Occipital lobe (tissue), 2 donors: Measurements from ENCODE around the genes GEMIN8, GLRA2 and GRPR.

DNA sequence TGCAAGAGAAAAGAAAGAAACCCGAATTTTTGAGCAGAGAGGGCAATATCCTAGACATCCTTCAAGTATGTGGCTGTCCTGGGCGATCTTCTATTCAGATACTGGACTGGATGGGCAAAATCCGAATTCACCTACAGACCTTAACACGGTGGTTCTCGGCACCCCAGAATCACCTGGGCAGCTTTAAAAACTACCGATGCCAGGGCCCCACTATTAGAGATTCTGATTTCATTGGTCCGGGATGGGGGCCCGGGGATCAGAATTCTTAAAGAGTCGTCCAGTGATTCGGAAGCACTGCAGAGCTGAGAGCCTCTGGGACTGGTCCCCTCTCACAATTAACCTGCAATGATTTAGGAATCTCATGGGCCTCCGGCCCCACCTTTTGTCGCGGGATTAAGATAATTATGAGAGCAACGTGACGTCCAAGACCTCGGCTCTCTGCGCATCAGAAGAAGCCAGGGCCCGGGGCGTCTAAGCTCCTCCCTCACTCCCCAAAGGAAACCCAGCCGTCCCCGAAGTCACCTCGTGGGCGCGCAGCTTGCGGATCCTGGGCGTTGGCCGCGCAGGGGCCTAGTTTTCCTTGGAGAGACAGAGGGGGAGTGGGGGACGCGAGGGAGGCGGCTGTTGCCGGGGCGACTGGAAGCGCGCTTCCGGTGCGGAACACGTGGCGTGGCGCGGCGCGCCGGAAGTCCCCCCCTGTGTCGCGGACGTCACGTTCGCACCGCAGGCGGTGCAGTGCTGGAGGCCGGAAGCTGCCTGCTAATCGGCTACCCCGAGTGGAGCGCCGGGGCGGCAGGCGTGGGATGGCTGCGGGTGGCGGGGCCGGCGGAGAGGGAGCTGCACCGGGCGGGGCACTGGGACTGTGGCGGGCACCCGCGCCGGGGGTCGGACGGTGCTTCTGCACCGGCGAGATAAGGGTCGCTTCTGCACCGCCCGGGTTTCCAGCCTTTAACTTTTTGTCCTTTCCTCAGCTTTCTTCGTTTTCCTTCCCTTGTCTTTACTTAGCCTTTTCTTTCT is at the start of gene GEMIN8:
Gene GEMIN8, minus strand, starts transcription at position 638 of the 1,017 bp plus-strand sequence.
- RAMPAGE, long total RNA, result no peak

GRCh38 chrX:14454337-14454814 is 75.0 kb upstream of the GLRA2 start:
- RAMPAGE, long total RNA, result no peak

- RAMPAGE, long total RNA, result start-site peak on the plus strand at chrX:14529306-14530097, 1,348 and 2,035 reads in 2 replicates
Observed at GRCh38 chrX:14529193-14530104, at the start of gene GLRA2. Gene GLRA2, plus strand, starts transcription at chrX:14529536.

DNA sequence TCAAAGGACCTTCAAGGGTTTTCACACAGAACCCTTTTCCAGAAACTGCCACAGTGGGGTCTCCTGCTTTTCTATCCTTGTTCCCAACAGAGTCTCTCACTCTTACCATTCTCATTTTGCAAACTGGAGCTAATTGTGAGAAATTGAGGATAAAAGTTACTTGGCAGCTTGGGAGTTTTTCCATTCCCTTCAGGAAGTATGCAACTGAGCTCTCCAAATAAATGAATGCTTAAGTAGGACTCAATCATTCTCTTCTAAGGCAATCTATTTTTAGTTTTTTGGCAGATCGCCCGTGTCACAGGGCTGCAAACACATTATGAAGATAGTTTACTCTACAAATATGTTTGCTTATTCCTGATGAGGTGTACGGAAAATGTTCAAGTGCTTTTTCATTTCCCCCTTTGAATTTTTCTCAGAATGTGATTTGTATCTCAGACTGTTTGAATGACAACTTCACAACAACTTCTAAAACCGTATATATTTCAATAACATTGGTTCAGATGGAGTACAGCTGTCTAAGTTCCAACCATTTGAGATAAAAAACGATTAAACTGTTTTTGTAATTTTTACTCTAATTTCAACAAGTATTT is 5.3 kb downstream of the ASB11 start:
- RAMPAGE, long total RNA, result no peak

DNA sequence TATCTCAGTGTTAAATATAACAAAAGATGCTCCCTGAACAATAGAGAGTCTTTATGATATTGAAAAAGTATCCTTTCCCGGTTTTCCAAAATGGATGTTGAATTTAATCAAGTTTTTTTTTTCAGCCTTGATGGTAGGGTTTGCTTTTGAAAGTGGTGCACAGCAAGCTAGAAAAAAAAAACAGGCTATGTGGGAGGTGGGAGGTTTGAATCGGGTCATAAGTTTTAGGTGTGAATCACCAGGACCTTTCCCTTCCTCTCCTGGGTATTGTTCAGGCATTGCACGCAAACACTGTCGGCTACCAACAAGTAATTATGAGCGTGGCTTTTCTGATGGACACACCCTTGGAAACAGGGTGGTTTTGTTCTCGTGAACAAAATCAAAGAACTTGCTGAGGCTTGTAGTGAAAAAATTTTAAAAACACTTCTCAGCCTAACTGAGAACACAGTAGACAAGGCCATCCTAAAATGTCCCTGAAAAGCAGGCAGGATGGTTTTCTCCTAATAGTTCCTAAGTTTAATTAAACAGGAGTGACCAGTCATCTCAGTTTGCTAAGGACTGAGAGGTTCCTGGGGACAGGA is 18.1 kb downstream of the PIR start:
- RAMPAGE, long total RNA, result no peak

GRCh38 chrX:15549503-15550024 is 49.0 kb downstream of the BMX start:
- RAMPAGE, long total RNA, result no peak

DNA sequence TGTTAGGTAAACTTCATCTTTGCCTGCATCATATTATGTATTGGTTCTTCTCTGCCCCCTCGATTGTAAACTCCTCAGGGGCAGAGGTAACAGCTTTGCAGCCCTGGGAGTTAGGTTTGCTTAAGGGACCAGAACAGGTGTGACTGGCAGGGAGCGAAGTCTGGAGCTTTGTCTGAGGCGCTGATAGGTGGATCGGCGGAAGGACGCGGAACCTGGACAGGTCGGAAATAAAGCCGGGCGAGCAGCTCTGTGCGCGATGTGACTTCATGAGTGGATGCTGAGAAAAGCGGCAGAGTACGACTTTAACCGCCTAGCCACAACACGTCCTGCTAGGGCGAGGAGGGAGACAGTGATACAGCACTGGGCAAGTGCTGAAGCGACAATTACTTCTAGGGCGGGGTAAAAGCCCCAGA is 388 bp upstream of the ZRSR2 start:
- RAMPAGE, long total RNA, result no peak

GRCh38 chrX:15799654-15800086 is 9.4 kb downstream of the ZRSR2 start:
- RAMPAGE, long total RNA, result no peak

DNA sequence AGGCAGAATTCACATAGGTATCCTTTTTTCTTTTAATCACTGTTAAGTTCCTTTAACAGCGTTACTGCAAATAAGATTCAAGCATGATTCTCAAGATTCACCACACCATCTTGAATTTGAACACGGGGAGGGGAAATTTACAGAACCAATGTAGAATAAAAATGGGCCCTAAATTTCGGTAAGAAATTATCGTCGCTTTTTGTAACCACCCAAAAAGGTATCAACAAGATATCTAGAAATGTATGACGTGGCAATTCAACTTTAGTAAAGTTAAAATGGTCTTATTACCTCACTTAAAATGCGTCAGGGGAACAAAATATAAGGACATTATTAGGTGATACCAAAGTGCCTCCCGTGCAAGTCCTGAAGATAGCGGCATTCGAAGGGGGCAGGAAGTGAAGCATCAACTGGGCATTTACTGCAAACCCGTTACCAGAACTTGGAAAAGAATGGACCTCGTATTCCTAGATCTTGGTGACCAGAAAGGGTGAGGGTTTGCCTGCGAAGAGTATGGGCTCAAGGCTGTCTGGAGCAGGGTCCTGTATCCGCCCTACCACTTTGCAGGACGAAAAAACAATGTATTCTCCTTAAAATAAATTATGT is 1.0 kb downstream of the AP1S2 start:
- RAMPAGE, long total RNA, result no peak

- RAMPAGE, long total RNA, result no peak
Observed at GRCh38 chrX:15854971-15855768, 557 bp upstream of the AP1S2 start.

DNA sequence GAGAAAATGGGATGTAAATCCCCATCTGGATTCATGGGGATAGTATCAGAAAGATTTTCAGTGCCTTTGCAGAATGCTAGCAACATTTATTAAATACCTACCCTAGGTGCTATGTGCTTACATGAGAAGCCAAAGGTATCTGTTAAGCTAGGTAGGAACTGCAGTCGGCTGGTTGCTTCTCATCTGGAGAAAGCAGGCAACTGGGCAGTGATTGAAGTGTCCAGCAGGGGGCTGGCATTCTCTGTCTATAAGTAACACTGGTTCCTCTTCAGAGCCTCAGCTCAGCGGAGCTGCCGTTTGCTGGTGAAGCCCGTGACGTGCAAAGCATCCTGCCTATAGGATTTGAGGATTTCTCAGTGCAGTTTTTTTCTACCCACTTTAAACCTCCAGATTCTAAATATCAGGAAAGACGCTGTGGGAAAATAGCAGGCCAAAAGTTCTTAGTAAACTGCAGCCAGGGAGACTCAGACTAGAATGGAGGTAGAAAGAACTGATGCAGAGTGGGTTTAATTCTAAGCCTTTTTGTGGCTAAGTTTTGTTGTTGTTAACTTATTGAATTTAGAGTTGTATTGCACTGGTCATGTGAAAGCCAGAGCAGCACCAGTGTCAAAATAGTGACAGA is at the start of gene GRPR:
Gene GRPR, plus strand, starts transcription at position 396 of the 622 bp plus-strand sequence.
- RAMPAGE, long total RNA, result no peak

DNA sequence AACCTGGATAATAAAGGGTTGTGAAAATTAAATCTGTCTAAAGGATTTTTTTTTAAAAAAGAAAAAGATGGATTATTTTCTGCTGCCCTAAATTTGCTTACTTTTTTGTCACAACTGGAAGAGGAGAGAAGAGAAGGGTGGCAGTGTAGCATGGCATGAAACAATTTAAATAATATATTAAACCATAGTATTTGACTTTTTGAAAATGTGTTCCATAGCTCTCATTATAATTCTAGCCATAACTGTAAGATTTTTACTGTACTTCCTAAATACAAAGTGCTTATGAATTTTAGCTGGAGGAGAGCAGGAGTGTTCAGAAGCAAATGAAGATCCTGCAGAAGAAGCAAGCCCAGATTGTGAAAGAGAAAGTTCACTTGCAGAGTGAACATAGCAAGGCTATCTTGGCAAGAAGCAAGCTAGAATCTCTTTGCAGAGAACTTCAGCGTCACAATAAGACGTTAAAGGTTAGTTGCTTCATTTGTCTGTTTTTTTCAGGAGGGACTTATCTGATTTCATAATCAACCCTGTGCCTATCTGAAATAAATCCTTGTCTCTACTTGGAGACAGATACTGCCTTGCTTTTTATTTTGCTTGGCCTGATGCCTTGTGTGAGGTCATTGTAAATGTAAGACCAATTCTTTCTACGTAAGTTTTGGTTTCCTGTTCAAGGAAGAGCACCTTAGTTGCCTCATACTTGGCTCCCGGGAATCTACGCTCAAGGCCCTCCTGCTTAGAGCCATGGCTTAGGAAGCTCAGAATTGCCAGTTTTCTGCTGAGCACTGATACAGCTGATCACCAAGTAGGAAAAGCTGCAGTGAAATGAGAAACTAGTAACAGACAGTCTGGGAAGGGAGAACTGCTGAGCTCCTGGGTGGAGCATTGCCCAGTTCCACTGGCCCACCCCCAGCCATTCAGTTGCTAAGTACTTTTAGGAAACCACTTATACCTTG is 41.8 kb downstream of the TXLNG start:
- RAMPAGE, long total RNA, result no peak

DNA sequence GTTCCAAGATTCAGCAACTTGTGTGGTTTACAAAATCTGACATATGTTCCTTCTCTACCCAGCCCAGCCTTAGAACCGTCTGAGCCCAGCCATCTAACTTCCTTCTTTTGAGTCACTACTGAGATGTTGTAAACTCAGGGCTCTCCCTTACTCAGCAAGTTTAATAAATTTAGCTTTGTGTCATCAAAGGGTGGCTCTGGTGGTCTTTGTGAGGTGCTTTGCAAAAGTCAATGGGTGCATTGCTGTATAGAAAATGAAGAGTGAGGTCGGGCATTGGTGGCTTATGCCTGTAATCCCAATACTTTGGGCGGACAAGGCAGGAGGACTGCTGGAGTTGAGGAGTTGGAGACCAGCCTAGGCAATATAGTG is 32.3 kb upstream of the REPS2 start:
- RAMPAGE, long total RNA, result no peak

DNA sequence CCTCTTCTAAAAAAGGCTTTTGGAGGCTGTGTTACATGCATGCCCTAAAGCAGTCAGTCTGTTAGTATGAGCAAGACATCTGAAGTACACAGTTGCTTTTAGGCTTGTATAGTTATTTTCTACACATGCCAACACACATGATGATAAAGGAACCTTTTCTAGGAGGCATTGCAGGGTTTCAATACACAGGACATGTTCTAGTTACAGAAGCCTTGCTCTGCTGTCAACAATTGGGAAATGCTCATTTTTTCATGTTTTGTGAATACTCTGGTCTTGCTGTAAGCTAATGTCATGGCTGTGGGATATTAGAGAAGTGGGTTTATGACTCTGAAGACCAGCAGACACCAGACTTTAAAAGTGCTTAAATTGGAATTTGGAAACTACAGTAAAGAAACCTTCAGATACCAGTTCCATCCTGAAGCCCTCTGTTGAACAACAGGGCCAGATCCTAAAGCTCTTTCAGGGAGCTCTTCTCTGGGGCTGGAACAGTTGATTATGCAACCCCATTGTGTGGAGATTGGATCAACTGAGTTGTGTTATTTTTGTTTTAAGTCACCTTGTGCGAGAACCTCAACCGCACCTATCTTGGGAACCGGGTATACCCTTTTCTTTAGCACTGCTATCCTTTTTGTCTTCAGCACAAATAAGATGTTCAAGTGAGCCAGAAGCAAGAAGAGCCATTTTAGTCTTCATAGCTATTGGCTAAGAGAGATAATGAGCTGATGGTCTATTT is 205.9 kb downstream of the REPS2 start:
- RAMPAGE, long total RNA, result no peak

- RAMPAGE, long total RNA, result no peak
Observed at GRCh38 chrX:17375785-17376080, 733 bp downstream of the NHS start.

DNA sequence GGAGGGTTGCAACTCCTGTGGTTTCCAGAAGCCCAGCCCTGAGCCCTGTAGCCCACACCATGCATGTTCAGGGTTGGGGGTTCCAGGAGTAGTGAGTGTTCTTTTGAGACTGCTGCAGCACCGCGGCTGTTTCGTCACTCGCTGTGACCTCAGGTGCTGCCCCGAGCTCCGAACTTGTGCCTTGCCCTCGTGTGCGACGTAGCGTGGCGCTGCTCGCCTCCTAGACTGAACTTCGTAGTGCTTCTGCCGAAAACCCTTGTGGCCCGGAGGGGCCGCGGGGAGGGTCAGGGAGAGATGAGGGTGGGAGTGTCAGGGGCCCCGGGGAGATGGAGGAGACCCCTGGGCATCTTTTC is 1.7 kb downstream of the NHS start:
- RAMPAGE, long total RNA, result no peak

- RAMPAGE, long total RNA, result no peak
Observed at GRCh38 chrX:17553444-17553892, 178.5 kb downstream of the NHS start.

DNA sequence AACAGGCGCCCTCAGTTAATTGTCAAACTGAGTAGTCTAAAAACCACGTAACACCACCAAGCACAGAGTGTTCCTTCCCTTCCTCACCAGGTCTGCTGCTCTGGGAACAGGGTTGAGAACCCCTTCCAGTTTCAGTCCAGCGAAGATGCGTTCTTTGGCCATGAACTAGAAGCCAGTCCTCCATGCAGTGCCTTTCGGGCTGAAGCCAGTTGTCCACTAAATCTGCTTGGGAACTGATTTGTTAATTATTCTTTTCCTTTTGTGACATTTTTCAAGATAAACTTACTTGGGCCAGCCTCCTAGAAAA is 150.1 kb upstream of the SCML1 start:
- RAMPAGE, long total RNA, result no peak

DNA sequence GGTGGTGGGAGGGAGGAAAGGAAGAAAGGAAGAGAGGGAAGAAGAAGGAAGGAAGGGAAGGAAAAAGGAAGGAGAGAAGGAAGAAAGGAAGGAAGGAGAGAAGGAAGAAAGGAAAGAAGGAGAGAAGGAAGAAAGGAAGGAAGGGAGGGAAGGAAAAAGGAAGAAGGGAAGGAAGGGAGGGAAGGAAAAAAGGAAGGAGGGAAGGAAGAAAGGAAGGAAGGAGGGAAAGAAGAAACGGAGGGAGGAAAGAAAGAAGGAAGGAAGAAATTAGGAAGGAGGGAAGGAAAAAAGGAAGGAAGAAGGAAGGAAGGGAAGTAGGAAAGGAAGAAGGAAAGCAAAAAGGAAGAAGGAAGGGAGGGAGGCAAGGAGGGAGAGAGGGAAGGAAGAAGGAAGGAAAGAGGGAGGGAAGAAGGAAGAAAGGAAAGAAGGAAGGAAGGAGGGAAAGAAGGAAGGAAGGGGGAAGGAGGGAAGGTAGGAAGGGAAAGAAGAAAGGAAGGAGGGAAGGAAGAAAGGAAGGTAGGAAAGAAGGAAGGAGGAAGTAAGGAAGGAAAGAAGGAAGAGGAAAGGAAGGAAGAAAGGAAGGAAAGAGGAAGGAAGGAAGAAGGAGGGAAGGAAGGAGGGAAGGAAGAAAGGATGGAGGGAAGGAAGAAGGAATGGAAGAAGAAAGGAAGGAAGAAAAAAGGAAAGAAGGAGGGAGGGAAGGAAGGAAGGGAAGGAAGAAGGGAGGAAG is 18.8 kb upstream of the SCML1 start:
- RAMPAGE, long total RNA, result no peak

- RAMPAGE, long total RNA, result no peak
Observed at GRCh38 chrX:18424948-18425476, 396 bp upstream of the CDKL5 start.